Fibroblast of the aortic adventitia (primary cell): ENCODE measurements around a stretch of chr3.

DNA sequence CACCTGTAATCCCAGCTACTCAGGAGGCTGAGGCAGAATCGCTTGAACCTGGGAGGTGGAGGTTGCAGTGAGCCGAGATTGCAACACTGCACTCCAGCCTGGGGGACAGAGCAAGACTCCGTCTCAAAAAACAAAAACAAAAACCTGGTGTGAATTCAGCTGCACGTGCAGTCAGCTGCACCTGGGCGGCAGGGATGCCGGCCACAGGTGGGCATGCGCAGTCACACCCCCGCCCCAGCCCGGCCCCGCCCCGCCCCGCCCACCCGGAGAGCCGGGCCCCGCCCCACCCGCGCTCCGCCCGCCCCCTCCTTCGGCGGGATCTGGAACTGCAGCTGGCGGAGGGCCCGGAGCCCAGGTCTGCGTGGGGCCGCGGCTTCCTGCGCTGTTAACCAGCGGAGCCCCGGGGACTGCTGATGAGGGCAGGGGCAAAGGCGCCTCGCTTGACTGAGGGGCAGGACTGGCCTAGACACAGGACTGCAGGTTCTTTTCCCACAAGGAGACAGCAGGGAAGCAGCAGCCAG, 27.0 kb downstream of the MUC20 start:
- CAGE, long polyA plus RNA: no peak

DNA sequence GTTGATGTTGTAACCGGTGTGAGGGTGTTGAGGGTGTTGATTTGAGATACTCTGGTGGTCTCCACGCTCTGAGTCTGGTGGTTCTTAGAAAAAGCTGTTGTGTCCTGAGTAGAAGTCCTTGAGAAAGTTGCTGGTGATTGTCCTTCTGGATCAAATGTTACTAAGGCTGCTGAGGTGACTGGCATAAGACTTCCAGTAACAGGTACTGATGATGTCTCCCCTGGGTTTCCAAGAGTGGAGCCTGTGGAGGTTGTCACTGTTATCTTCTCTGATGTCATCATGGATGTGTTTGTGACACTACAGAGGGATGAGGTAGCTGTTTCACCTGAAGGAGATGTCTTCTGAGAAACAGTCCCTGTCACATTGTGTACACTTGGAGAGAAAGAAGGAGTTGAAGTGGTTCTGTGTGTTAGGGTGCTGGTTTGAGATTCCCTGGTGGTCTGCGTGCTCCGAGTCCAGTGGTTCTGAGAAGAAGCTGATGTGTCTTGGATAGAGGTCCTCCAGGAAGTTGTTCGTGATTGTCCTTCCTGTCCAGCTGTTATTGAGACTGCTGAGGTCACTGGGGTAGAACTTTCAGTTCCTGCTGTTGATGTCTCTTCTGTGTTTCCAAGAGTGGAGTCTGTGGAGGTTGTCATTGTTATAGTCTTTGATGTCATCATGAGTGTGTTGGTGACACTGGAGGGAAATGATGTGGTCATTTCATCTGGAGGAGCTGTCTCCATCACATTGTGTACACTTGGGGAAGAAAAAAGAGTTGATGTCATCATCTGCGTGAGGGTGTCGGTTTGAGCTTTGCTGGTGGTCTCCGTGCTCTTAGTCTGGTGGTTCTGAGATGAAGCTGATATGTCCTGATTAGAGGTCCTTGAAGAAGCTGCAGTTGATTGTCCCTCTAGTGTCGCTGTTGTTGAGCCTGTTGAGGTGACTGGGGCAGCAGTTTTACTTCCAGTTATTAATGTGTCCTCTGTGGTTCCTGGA, 20.9 kb downstream of the MUC4 start:
- CAGE, long polyA plus RNA: no peak

- CAGE, long polyA plus RNA: no peak
Observed at GRCh38 chr3:195821431-195821846, 9.7 kb upstream of the MUC4 start.

- CAGE, long polyA plus RNA: no peak
Observed at GRCh38 chr3:195835165-195835549, 23.4 kb upstream of the MUC4 start.

DNA sequence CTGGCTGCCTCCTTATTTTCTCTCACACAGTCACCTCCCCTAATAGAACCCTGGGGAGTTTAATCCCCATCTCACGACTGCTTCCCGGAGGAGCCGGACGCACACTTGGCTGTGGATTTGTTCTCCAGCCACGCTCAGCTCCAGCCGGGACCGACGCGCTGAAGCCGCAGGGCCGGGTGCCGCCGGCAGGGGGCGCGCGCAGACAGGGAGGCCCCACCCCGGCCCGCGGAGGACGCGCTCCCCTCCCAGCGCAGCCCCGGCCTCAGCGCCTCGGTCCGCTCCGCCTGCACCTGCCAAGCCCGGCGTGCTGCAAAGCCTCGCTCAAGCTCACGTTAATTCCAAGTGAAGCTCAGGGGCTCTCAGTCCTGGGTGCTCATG, 37.9 kb upstream of the MUC4 start:
- CAGE, long polyA plus RNA: no peak

DNA sequence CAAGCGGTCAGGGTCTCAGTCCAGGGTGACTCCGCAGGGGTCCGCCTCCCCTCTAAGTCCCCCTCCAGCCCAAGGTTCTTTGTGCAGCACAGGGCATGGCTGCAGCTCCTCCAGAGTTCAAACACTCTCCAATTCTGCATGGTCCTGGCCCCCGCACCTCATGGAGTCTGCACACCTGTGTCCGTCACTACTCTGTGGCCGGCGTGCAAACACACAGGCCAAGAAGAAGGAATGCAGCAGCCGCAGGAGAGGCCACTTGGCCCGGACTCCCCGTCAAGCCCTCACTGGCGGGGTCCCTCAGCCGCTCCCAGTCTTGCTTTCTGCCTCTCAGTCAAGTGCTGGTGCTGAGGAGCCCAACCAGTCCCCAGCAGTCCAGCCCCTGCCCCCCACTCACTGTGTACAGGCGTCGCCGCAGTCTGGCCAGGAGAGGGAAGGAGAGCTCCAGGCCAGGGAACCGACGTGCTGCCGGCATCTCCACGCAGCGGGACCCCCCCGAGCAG, 16.3 kb downstream of the TNK2 start:
- CAGE, long polyA plus RNA: no peak

DNA sequence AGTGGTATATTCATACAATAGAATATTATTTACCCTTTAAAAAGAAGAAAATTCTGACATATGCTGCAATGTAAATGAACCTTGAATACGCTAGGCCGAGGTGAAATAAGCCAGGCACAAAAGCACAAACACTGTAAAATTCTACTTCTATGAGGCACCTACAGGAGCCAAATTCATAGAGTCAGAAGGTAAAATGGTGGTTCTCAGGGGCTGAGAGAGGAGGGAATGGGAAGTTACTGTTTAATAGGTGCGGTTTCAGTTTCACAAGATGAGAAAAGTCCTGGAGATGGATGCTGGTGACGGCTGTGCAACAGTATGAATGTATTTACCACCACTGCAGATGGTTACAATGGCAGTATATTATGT, 4.1 kb downstream of the TNK2 start:
- CAGE, long polyA plus RNA: no peak

GRCh38 chr3:195932400-195933019, 24.2 kb upstream of the TNK2 start:
- CAGE, long polyA plus RNA: no peak

GRCh38 chr3:196048810-196049946, 32.7 kb downstream of the TFRC start:
- CAGE, long polyA plus RNA: no peak

- CAGE, long polyA plus RNA: no peak
Observed at GRCh38 chr3:196054944-196055988, 26.6 kb downstream of the TFRC start.

DNA sequence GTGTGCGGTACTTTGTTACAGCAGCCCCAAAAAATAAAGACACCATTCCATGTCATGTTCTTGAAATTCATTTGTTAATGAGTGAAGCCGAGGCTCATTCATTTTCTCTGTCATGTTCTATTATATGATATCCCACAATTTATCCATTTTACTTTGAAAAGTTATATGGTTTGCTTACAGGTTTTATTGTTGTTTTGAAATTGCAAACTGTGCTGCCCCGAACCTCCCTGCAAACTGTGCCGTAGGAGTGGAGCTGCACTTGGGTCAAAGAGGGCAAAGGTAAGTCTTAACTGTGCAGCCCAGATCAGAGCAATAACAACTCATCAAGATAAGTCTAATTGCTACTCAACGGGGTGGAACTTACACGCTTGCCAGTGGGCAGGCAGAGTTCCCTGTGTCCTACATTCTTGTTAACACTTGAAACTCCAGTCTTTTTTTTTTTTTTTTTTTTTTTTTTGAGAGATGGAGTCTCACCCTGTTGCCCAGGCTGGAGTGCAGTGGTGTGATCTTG, 33.3 kb downstream of the ZDHHC19 start:
- CAGE, long polyA plus RNA: no peak

DNA sequence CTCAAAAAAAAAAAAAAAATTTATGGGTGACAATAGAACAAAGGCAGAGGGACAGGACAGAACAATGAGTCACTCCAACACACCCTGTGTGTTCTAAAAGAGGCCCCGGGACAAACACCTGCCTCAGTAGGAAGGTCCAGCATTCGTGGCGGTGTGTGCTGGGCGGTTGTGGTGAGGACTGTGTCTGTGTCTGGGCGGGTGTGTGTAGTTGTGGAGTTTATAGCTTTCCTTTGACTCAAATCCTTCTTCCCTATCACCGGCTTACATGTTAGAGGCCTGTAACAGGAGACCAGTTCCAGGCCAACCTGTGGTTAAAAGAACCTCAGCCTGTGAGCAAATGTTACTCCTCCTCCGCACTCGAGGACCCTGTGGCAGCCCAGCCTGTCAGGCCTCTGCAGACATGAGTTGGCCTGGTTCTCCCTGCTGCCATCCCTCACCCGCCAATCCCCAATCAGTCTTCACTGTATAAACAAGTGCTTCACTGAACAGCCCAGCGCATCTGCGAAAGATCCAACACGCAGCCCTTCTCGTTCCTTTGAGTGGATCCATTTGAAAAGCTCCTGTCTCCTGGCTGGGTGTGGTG, 27.7 kb downstream of the ZDHHC19 start:
- CAGE, long polyA plus RNA: no peak

- CAGE, long polyA plus RNA: no peak
Observed at GRCh38 chr3:196433025-196433420, 796 bp upstream of the UBXN7 start.

GRCh38 chr3:196514937-196515240, 257 bp downstream of the SMCO1 start:
- CAGE, long polyA plus RNA: no peak

DNA sequence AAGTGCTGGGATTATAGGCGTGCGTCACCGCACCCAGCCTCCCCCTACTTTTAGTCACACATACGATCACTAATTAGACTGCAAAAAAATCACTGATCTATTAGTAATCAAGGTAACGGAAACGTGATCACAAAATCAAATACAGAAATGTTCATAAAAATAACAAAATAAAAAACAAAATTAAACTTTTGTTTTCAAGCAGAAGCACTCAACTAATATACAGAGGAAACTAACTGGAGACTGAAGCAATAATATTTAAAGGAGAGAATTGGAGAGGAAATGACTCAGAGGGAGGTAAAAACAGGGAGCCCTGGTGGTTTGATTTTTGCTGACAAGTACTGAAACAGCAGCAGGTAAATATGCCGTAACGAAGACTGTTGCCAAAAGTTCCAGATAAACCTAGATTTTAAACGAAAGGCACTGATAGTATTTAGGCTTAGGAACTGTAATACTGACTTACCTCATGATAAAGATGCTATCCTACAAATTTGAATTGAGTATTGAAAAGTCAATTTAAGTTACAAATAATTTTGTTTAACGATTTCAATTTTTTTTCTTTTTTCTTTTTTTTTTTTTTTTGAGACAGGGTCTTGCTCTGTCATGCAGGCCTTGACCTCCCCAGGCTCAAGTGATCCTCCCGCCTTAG, 4.4 kb downstream of the WDR53 start:
- CAGE, long polyA plus RNA: no peak

DNA sequence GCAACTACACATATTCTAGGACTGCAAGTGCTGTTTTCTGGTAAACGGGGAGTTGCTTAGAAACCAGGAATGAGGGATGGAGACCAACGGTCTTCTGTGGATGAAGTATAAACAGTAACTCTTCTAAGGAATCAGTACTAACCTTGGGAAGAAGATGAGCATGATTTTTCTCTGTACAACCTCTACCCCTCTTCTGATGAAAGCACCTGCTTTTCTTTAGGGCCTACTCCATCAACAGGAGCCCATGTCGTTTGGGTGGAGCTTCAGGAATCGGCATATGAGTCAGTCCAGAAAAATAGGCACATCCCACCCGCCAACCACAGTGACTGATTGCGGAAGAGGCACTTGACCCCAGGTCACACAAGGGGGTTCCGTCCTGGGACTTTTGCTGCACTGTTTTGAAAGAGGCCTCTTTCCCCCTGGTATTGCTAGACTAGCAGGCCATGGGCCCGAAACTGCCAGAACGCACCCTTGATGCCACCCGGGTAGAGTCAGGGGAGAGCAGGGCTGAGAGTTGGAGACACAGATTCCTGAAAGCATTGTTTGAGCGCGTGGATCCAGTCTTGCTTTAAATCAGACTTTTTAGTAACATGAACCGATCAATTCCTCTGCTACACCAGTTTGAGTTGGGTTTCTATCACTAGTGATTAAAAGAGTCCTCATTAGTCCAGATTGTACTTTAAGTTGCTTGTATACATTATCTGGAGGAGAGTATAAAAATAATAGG, 19.3 kb upstream of the NRROS start:
- CAGE, long polyA plus RNA: no peak

- CAGE, long polyA plus RNA: no peak
Observed at GRCh38 chr3:196638823-196639440, 562 bp upstream of the NRROS start.

DNA sequence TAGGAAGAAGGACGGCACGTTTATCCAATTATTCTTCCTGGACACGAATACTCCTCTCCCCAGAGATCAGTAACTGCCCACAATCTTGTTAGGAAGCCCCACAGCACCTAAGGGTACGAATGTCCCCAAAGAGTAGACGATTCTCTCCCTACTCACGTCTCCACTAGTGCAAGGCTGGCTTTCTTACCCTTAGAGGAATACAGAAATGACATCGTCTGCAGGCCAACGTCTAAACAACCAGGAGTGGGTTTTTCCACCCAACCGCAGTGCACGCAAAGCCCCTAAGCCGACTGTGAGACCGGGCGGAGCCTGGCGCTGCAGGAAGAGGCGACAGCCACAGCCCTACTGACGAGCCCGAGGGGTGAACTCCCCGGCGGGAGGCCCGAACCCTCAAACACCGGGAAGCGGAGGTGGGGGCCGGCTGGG, 295 bp downstream of the CEP19 start:
- CAGE, long polyA plus RNA: no peak

GRCh38 chr3:196903974-196904427, 36.3 kb downstream of the SENP5 start:
- CAGE, long polyA plus RNA: no peak

DNA sequence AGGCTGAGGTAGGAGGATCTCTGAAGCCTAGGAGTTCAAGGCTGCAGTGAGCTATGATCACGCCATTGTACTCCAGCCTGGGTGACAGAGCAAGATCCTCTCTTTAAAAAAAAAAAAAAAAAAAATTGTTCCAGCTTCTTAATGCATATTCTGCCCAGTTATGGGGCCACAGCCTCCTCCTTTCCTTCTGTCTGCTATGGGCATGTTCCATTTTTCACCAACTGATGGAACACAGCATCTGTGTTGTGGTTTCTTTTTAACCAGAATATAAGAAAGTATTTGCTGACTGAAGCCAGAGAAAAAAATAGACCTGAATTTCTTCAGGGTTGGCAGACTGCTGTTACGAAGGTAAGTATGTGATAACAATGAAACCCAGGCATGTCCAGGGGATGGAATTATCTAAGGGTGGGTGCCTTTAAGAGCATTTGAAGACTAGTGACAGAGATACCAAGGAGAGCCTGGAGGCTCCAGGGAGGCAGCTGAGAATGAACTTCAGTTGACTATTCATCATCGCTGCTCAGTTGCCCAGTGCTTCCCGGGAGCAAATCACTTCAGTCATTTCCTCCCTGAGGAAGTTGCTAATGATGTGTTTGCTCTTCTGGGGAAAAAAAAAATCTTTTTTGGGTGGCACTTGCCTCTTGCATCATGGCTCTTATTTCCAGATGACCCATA, 14.7 kb downstream of the NCBP2 start:
- CAGE, long polyA plus RNA: no peak